RPMI7951 (cell line): ENCODE data around the gene AP5Z1.

- RAMPAGE, long total RNA = no peak
Observed at GRCh38 chr7:2375616-2376310, 21.1 kb downstream of the EIF3B start.

DNA sequence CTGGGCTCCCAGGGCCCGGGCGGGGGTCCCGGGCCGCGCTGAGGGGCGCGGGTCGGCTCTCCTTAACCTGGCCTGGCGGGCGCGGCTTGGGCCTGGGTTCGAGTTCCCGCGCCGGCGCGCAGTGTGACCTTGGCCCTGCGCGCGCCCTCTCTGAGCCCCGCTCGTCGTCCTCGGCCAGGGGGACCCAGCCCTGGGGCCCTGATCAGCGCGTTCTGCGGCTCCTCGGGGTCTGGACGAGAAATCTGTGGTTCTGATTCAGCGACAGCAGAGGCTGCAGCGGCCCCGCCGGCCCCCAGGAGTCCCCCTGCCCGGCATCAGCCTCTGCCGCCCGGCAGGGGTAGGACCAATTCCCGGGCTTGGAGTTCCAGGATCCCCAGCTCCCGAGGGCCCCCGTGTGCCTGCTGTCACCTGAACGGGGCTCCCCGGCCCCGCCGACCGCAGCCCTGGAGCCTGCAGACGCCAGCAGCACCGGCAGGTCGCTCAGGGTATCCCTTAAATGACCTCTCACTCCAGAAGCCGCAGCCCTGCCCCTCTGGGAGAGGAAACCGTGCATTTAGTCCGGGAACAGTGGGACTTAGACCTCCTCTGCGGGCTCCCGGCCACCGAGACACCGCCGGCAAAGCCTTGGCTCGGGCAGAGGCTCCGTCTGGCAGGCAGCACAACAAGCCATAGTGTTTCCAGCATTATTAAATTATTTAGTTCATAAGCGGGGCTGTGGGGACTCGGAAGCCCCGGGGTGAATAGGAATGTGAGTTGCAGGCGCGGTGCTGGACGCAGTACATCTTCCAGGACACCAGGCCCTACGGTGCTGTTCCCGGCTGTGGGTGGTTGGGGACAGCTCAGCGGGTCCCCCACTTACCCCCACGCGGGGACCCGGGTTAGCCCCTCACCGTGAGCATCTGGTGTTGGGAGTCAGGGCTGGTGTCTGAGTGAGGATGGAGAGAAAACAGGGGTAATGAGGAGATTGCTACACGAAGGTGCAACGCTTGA is 616 bp downstream of the CHST12 start:
- RAMPAGE, long total RNA = no peak

DNA sequence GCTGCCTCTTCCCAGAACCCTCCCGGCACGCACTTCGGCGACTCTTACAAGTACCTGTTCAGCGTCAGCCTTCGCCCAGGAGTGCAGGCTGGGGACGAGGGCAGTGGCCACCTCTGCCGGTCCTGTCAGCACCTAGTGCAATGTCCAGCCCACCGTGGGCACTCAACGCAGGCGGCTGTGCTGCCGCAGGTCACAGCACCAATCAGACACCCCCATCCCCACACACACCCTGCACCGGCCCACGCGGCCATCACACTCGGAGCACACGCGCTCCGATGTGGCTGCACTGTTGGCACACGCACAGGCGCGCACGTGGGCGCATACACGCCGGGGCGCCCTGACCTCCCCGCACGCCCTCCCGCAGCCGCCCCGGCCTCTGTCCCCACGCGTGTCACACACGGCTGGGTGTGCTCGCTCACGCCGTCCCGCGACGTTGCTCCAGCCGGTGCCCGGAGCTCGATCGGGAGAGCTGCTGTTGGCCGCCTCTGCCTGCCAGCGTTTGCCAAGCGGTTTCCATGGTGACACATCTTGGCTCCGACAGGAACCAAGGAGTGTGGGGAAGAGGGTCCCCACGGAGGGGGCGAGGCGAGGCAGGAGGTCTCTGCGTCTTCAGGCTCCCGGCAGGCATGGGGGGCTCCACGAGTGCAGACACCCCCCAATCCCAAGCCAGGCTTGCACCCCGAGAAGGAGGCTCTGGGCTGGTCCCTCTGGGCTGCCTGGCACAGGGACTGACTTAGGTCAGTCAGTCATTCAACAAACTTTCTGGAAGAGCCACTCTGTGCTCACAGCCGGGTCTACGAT is 12.0 kb downstream of the LFNG start:
- RAMPAGE, long total RNA = no peak

DNA sequence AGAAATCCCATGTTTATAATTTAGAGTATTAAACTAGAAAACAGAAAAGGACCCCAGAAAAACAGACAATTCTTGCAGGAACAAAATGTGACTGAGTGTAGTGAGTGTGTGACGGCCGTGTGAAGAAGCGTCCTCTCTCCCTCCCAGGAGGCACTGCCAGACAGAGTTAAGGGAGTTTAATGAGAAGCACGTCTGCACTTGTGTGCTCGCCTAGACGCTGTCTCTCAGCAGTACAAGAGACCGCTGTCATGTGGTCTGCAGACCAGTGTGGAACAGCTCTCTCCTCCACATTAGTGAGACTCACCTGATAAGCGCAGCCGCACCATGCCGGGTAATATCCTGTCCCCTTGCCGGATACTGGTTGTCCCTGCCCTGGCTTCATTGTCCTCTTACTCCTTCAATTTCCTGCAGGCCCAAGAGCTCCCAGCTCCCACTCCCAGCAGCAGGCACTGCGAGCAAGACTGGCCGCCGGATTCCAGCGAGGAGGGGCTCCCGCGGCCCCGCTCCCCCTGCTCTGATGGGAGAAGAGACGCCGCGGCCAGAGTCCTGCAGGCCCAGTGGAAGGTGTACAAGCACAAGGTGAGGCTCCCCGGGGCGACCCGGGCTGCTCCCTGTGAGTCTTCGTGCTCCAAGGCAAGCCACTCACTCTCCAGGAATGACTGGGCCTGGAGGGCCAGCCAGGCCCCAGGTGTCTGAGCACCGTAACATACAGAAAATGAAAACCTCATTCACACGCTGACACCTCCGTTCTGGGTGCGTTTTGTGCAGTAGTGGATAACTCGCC is 33.5 kb upstream of the TTYH3 start:
- RAMPAGE, long total RNA = no peak

GRCh38 chr7:2639824-2640409 is 8.1 kb downstream of the TTYH3 start:
- RAMPAGE, long total RNA = no peak

- RAMPAGE, long total RNA = no peak
Observed at GRCh38 chr7:2641344-2642165, 9.8 kb downstream of the TTYH3 start.

DNA sequence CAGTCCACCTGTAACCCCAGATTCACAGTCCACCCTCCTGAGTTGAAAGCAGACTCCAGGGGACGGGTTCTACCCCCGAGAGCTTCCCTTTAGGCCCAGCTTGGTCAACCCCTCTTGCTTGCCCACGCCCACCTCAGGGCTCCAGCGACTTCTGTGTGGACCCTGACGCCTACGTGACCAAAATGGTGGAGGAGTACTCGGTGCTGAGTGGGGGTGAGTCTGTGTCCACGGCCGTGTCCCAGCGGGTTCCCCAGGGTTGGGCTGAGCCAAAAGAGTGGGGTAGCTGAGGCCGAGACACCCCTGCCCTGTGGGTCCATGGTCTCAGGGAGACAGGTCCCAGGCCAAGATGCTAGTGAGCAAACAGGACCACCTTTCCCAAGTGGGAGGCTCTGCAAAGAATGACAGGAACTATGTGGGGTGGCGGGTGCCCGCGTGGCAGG is 18.0 kb downstream of the TTYH3 start:
- RAMPAGE, long total RNA = no peak

- RAMPAGE, long total RNA = no peak
Observed at GRCh38 chr7:2734662-2735773, 47.0 kb downstream of the AMZ1 start.

- RAMPAGE, long total RNA = no peak
Observed at GRCh38 chr7:2774620-2775295, 69.3 kb downstream of the GNA12 start.

DNA sequence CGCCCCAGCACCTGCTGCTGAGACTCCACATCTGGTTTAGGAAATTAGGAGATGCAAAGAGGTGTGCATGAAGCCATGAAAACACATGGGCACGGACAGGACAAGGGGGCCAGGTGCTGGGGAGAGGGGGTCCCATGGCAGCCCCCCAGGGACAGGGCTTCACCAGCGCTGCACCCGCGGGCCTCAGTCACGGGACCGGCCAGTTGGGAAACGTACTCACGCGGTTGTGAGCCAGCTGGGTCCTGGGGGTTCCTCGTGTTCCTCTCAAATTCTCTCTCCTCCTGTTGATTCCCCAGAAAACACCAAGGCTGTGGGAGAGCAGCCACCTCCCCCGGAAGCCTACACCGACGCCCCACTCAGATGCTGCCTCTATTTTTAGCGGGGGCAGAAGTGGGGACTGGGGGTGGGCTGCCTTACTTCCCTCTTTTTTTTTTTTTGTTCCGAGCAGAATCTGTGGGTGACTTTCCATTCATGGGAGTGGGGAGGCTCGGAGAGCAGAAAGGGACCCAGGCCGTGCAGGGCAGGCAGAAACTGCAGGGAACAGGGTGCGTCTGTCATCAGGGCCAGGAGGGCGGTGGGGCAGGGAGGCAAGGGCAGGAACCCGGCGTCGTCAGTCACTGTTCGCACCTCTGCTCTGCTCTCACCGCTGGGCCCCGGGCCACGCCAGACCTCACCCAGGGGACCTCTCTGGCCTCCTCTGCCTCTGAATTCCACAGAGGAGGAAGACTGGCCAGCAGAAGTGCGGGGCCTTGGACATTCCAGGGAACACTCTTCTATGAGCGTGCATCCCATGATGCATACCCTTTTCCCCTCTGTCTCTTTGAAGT is 63.2 kb downstream of the CARD11 start:
- RAMPAGE, long total RNA = no peak

DNA sequence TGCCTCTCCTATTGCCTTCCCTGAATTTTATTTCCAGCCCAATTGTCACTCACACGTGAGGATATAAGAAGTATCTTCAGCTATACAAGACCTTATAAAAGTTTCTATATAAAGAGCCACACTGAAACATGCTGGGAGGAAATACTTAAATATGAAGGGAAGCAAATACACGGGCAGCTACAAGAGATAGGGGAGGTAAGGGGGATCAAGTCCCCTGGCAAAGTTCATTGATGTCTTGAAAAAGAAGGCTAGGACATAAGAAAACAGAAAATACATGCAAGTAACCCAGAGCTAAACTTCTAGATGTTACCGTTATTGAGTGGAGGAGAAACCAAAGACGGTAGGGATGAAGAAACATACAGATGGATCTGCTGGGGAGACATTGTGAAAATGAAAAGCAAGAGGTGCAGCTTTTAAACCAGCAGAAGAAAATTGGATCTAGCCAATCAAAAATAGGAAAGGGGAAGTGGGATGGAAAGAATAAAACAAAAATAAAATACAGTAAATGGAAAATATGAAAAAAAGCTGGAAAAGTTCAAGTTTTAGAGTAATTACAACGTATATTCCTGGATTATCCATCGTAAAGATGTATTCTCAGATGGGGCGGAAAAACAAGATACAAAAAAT is 261.8 kb downstream of the SDK1 start:
- RAMPAGE, long total RNA = no peak

DNA sequence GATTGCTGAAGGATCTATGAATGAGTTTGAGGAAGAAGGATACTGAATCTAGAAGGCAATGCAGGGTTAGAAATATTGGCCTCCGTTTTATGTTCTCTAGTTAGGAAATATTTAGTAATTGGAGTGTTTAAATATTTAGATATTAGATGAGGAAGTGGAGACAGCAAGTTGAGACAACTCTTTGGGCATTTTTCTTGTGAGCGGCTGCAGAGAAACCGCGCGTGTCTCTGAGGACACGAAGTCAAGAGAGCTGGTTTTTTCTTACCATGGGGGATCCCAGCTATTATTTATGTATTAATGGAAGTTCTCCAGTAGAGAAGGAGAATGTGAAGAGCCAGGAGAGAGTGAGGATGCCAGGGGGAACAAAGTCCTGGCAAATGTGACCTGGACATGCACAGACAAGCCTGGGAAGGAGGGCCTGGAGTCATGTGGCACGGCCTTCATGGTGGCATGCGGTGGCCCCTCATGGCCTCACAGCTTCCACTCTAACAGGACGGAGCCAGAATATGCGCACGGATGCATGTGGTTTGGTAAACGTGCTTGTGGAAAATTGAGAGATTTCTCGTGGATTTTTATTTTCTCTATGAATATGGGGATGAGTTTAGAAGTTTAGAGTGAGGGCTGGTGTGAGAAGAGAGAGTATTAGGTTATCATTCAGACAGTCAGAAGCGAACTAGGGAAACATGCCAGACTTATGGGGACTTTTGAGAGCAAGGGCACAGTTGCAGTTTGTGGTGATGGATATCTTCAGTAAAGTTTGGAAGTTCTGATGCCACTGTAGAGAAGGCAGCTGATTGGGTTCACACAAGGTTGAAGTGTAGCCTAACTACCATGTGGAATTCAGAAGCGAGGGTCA is 351.2 kb downstream of the SDK1 start:
- RAMPAGE, long total RNA = no peak

DNA sequence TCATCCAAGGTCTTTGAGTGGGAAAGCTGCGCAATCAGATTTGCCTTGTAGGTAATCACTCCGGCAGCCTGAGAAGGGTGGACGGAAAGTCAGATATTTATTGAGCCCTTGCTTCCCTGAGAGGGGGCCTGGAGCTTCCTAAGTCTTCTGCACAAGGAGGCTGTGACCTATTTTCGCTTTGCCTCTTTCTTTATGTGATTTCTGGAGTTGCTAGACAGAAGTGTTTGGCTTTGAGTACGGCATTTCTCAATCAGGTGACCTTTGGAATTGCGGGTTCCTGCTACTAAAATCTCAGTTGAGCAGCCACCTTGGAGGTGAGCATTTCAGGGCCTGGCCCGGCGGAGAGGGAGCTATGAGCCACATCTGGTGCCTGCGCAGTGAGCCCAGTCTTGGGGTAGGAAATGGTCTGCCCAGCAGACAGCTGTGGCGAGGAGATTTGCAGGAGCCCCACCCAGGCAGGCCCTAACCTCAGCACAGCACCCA is 548.0 kb upstream of the FOXK1 start:
- RAMPAGE, long total RNA = no peak

DNA sequence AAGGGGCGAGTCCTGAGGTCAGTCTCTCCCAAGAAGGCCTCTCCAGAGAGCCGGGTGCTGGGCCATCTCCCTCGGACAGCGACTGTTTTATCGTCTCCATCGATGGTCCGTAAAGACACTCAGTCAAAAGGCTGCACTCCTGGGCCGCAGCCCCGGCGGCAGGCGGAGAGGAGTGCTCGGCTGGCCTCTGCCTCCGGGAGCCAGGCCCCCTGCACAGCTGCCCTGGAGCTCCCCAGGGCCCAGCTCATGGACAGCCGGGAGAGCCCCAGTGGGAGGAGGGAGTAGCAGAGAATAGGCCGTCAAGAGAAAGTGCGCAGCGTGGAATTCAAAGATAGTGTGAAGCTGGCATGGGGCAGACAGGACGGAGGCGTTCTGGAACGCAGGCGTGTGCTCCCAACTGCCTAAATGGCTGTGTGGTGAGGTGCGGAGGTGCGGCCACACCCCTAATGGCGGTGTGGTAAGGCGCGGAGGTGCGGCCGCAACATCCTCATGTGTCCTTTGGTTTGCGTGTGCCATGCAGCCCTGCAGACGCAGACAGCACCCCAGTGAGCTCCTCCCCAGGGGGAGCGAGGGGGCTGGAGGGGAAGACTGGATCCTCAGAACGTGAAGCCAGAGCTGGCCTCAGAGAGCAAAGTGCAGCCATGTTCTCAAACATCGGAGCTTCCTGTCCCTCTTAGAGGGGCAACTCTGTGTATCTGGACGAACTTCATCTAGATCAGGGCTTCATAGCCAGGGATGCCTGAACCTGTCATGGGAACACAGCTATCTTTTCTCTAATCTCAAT is 477.4 kb upstream of the FOXK1 start:
- RAMPAGE, long total RNA = no peak

- RAMPAGE, long total RNA = no peak
Observed at GRCh38 chr7:4766467-4767486, 8.6 kb upstream of the AP5Z1 start.

DNA sequence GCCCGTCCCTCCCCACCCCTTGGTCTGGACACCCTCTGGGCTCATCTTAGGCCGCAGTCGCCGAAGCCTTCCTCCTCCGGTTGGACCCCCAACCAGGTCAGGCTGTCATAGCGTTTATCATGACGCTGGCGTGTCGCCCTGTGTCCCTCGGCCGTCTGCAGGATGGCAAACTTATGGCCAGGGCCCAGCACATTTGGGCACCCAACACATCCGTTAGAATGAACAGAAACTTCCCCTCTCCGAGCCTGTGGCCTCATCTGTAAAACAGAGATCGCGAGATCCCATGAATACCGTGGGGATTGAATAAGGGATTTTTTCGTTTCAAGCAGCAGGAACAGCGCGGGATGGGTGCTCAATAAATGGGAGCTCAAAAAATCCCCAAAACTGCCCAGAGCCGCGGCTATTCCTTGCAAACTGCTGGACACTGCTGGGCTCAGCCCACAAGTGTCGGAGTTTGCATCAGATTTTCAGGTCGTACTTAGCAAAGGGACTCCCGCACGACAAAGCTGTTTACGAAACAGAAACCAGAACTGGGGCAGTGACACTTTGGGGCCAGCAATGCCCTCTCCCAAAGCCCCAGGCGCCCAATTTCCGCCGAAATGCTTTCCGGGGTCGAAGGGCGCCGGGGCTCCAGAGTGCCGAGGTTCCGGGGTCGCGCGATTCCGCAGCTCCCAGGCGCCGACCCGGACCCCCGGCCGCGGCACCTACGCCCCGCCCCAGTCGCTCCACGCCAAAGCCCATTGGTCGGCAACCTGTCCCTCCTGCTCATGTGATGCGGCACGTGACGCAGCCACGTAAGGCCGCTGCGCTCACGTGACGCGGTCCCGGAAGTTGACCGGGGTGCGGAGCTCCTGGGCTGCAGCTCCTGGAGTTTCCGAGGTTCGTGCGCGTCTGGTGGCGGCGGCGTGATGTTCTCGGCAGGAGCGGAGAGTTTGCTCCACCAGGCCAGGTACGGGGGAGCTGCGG is at the start of gene AP5Z1:
TSS of gene AP5Z1 (plus strand) at position 816 of the 966 bp plus-strand sequence.
- RAMPAGE, long total RNA = no peak

DNA sequence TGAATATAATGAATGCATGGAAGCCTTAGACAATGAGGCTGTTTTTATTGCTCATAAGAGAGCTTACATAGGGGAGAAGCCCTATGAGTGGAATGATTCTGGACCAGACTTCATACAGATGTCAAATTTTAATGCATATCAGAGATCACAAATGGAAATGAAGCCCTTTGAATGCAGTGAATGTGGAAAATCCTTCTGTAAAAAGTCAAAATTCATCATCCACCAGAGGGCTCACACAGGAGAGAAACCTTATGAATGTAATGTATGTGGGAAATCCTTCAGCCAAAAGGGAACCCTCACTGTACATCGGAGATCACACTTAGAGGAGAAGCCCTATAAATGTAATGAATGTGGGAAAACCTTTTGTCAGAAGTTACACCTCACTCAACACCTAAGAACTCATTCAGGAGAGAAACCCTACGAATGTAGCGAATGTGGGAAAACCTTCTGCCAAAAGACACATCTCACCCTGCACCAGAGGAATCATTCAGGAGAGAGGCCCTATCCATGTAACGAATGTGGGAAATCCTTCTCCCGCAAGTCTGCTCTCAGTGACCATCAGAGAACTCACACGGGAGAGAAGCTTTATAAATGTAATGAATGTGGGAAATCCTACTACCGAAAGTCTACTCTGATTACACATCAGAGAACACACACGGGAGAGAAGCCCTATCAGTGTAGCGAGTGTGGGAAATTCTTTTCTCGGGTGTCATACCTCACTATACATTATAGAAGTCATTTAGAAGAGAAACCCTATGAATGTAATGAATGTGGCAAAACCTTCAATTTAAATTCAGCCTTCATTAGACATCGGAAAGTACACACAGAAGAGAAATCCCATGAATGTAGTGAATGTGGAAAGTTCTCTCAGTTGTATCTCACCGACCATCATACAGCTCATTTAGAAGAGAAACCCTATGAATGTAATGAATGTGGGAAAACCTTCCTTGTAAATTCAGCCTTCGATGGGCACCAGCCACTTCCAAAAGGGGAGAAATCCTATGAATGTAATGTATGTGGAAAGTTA is 18.7 kb downstream of the RBAK start:
- RAMPAGE, long total RNA = no peak

GRCh38 chr7:5088498-5088864 is 42.8 kb downstream of the RBAK start:
- RAMPAGE, long total RNA = no peak

GRCh38 chr7:5211438-5212129 is 21.6 kb downstream of the WIPI2 start:
- RAMPAGE, long total RNA = no peak

- RAMPAGE, long total RNA = no peak
Observed at GRCh38 chr7:5217731-5218532, 27.9 kb downstream of the WIPI2 start.